Measurements from ENCODE around the genes LSP1 and CD81.

- PRO-cap, 7 experiments: no peak in any of the 7 experiments
These were observed 7.6 kb upstream of the SYT8 start for GRCh38 chr11:1827012-1827714.

DNA sequence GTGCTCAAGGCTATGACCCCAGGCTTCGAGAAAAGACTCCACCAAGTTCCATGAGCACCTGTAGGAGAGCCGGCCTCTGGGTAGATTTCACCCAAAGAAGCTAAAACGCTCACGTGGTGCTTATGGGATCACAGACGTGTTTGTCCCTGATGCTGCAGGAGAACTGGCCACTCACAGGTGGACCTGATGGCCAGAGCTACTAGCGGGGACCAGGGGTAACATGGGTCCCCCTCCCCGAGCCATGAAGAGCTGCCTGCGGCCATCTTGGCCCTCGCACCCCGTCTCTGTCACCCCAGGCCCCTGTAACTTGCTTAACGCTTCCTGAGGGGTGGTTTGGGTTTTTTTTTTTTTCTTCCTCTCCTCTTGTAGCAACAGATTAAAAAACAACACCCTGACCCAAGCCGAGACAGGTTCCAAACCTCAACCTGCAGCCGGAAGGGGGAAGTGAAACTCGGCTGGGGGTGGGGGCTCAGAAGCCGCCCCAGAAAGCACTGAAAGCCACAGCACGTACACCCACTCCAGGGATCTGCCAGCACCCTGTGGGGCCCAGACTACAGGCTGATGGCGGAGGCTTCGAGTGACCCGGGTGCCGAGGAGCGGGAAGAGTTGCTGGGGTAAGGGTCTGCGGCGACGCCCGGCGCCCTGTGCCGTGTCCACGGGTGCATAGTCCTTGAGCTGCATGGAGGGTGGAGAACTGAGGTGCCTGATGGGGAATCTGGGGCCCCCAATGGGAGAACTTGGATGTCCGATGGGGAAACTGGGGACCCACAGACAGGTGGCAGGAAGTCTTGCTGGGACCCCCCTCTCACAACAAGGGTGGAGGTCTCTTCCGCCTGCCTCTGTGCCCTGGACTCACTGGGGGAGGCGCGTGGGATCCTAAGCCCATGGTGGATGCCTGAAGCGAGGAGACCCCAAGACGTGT, at the start of gene LSP1:
Gene LSP1 (plus strand): TSS at position 501 of the 922 bp plus-strand sequence.
- PRO-cap, 7 experiments: peak in 7 of 7 experiments; most common plus-strand start position 549 of the sequence (in 7); most common minus-strand start position 286 of the sequence (in 7)

GRCh38 chr11:1864578-1865303, 11.9 kb downstream of the LSP1 start:
- PRO-cap, 7 experiments: no peak in any of the 7 experiments

DNA sequence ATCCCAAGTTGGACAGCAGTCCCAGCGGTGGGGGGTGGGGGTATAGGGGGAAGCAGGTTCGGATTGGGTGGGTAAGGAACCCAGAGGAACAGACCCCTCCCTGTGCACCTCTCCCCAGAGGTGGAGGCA, 18.9 kb downstream of the PRR33 start:
- PRO-cap, 7 experiments: no peak in any of the 7 experiments

- PRO-cap, 7 experiments: no peak in any of the 7 experiments
These were observed 1.9 kb upstream of the PRR33 start for GRCh38 chr11:1893290-1894208.

GRCh38 chr11:2109092-2109969, 29.9 kb downstream of the IGF2 start:
- PRO-cap, 7 experiments: no peak in any of the 7 experiments

- PRO-cap, 7 experiments: no peak in any of the 7 experiments
These were observed 8.1 kb downstream of the IGF2 start for GRCh38 chr11:2131106-2131515.

DNA sequence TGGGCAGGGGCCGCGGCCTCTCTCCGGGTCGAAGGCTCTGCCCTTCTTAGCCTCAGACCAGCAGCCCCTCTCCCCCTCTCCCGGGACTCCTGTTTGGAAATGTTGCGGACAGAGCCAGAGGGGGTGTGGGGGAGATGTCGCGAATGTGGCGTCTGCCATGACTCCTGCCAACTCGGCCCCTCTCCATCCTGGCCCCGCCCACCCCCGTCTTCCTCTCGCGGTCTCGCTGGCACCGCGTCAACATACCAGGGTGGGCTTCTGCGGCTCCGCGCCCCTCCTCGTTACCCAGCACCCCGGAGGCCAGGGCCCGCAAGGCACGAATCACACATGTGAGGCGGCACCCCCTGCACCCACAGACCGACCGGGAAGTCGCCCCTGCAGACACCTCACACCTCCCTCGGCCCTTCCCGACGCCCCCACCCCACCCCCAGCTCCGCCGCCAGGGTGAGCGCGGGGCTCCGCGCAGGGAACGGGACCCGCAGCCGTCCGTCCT, 1.6 kb downstream of the IGF2 start:
- PRO-cap, 7 experiments: no peak in any of the 7 experiments

- PRO-cap, 7 experiments: no peak in any of the 7 experiments
These were observed 375 bp upstream of the INS start for GRCh38 chr11:2161361-2161807.

DNA sequence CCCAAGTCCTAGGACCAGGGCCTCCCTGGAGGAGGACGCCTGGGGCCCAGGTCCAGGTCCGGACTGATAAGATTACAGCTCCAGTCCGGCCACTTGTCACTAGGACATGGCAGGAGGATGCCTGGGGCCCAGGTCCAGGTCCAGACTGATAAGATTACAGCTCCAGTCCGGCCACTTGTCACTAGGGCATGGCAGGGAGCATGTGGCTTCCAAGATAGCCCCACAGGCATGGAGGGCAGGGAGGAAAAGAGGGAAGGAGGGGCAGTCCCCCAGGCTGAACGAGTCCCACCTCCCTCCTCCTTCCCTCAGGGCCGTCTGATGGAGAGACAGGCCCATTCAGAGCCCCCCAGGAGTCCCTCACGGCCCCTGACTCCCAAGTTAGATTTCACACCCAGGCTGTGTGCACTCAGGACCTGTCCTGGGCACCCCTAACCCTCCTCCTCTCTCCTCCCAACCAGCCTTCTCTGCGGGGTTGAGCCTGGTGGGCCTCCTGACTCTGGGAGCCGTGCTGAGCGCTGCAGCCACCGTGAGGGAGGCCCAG, 1.9 kb downstream of the TSPAN32 start:
- PRO-cap, 7 experiments: no peak in any of the 7 experiments

DNA sequence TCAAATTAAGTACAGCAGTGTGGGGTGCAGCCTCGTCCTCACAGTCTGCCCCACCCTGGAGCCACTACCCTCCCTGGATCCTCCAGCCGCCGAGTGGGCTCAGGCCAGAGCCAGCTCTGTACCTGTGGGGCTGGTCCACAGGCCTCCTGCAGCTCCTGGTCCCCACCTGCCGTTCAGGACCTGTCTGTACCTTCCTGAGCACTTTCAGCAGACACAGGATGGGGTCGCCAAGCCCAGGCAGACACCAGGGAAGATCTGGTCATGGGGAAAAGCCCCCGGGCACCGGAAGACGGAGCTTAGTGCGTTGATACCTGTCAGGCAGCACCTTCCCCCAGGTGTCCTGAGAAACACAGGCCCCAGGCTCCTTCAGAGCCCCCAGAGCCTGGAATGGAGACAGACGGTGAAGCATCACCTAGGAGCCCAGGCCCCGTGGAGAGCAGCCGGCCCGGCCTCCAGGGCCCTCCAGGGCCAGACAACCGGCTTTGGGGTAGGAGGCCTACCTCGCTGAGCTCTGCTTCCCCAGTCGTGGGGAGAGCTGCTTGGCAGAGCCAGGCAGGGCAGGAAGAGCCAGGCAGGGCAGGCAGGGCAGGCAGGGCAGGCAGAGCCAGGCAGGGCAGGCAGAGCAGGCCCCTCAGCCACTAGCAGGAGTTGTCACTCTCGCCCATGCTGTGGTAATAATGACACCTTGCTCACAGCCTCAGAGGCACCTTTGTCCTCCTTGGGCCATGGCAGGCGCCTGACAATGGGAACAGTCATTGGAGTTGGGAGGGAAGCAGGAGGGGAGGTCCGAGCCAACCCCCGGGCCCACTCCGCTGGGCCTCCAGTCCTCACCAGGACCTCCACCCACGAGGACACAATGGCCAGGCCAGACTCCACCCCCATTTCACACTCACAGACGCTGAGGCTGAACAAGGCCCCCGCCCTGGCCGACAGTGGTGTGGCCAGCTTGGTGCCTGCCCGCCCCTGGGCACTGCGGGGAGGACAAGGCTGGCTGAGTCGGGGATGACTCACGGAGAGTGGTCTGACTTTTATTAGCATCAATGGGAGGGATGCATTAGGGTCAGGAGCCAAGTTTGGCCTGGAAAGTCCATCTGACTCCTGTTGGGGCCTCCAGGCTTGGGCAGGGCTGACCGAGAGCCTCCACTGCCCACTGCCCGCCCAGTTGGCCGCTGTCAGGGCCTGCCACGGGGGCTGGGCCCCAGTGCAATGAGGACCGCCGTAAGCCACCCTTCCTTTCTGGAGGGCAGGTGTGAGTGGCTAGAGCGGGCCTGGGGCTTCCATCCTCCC, 10.1 kb downstream of the TSPAN32 start:
- PRO-cap, 7 experiments: no peak in any of the 7 experiments

DNA sequence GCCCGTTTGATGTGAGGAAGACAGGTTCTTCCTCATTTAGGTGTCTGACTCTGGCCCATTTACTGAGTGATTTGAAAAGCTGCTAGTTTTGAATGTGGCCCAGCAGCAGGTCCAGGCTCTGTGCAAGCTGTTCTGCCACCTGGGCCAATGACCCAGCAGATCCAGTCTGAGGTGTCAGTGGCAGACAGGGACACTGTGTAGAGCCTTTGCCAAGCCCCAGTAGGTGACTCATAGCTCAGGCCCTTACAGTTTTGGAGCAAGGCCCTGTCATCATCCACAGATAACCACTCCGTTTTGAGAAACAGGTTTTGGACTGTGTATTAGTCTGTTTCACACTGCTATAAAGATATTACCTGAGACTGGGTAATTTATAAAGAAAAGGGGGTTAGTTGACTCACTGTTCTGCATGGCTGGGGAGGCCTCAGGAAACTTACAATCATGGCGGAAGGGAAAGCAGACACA, 23.9 kb downstream of the TSPAN32 start:
- PRO-cap, 7 experiments: no peak in any of the 7 experiments

DNA sequence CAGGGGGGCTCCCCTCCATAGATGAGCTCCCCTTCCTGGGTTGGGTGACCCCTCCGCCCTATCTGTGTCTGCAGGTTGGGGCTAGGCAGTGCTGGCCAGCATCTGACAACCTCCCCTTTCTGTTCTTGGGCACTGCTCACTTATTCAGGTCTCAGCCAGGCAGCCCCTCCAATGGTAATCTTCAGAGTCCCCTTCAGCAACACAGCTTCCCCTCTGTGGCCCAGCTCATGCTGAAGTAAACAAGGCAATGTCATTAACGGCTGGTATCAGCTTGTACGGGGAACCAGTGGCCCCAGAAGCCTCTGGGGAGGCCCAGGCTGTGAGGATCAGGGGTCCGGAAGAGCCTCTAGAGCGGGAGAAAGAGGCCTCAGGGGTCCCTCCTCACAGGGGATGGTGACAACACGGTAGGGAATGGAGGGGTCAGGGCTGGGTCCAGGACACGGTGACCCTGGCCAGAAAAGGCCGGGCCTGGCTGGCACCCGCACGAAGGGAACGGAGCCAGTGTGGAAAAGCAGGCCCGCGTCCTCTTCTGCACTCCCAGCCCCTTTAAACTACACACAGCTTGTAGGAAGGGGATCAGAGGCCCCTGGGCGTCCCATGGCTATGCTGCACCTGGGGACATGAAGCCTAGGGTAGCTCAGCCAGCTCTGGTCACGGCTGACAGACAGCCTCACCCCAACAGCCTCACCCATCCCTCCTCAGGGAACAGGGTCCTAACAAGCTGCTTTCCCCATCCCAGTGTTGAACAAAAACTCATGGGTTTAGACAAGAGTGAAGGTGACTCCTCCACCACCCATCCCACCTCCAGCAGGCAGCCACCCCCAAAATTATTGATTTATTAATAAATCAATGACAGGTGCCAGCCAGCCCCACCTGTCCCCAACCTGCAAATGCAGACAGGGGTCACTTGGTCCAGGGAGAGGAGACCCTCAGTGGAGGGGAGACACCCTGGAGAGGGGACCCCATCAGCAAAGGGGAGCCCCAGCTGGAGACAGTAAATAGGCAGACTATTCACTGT, 9.3 kb upstream of the CD81 start:
- PRO-cap, 7 experiments: no peak in any of the 7 experiments

DNA sequence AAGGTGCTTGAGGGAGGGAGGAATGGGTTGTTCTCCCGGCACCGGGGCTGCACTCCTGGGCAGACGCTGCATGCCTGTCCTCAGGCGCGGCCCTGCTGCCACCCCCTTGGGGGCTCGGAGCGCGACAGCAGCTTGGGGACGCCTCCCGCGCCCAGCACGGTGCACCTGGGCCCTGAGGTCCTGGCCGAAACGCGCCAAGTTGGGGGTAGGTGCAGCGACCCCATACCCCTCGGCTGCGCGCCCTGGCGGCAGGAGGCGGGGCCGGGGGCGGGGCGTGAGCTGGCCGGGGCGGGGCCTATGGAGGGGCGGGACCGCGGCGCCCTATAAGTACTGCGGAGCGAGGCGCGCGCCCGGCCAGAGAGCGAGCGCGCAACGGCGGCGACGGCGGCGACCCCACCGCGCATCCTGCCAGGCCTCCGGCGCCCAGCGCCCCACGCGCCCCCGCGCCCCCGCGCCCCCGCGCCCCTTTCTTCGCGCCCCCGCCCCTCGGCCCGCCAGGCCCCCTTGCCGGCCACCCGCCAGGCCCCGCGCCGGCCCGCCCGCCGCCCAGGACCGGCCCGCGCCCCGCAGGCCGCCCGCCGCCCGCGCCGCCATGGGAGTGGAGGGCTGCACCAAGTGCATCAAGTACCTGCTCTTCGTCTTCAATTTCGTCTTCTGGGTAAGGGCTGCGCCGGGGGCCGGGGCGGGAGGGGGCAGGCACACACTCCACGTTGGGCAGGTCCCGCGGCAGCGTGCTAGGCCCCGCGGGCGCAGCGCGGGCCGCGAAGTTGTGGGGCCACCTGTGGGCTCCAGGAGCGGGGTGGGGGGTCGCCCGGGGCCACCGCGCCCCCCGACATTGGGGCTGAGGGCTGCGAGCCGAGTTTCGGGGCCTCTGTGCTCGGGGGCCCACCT, at the start of gene CD81:
Gene CD81 (plus strand): TSS at position 353 of the 891 bp plus-strand sequence.
- PRO-cap, 7 experiments: peak in 7 of 7 experiments; most common plus-strand start position 353 of the sequence (in 6); most common minus-strand start position 600 of the sequence (in 1)

- PRO-cap, 7 experiments: peak in 7 of 7 experiments; most common plus-strand start chr11:2378103 (in 3); most common minus-strand start chr11:2377997 (in 7)
These were observed 773 bp downstream of the CD81 start for GRCh38 chr11:2377849-2378317.

DNA sequence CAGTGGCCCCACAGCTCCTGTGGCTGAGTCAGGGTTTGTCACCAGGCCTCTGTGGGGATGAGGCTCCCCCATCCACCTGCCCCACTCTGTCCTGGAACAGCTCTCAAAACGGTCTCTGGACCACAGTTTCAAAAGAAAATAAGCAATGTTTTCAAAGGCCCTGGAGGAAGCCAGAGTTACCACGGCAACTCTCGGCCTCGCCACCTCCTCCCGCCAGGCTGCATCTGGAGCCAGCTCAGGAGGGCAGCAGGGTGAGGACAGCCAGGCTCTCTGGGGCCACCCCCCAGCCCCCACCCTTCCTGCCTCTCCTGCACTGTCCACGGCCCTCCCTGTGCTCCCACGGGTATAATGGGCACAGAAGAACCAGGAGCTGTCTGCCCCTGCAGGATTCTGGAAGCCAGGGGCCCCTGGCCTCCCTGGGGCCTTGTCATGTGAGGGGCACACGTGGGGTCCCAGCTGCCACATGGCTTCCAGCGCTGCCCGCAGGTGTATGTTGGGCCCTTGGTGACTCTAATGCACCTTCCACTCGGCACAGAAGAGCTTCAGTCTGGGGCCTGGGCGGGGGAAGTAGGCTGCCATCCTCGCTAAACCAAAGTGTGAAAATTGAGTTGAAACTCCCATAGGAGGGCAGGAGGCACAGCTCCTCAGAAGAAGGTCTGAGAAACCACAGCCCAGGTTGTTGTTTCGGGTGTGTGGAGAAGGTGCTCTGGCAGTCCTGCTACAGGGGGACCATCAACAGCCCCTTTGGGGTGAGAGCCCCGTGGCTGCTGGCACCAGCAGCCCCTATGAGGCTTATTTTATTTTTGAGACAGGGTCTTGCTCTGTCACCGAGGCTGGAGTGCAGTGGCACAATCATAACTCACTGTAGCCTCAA, 10.4 kb downstream of the CD81 start:
- PRO-cap, 7 experiments: peak in 2 of 7 experiments; most common plus-strand start position 685 of the sequence (in 2); most common minus-strand start position 515 of the sequence (in 2)

- PRO-cap, 7 experiments: peak in 1 of 7 experiments; most common plus-strand start chr11:2397043 (in 1)
These were observed 3.7 kb upstream of the TSSC4 start for GRCh38 chr11:2396521-2397622.

DNA sequence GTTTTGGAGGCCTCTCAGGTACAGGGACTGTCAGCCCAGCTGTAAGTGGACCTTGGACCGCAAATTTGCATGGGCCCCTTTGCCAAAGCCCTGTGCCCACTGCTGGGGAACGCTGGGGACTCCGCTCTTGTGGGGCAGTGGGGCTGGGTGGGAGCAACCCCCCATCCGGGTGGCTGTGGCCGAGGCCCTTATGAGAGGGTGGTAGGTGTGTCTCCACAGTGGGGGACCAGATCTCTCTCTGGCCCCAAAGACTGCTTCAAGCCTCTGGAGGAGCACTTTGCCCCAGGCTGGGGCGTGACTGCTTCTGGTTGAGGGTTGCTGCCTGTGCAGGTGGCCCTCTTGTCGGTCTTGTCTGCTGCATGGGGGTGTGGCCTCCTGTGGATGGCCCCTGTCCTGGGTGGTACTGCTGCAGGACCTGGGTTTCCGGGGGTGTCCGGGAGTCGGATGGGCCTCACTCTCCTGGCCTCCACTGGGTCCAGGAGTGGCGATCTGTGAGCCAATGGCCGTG, 15.8 kb downstream of the KCNQ1 start:
- PRO-cap, 7 experiments: no peak in any of the 7 experiments

DNA sequence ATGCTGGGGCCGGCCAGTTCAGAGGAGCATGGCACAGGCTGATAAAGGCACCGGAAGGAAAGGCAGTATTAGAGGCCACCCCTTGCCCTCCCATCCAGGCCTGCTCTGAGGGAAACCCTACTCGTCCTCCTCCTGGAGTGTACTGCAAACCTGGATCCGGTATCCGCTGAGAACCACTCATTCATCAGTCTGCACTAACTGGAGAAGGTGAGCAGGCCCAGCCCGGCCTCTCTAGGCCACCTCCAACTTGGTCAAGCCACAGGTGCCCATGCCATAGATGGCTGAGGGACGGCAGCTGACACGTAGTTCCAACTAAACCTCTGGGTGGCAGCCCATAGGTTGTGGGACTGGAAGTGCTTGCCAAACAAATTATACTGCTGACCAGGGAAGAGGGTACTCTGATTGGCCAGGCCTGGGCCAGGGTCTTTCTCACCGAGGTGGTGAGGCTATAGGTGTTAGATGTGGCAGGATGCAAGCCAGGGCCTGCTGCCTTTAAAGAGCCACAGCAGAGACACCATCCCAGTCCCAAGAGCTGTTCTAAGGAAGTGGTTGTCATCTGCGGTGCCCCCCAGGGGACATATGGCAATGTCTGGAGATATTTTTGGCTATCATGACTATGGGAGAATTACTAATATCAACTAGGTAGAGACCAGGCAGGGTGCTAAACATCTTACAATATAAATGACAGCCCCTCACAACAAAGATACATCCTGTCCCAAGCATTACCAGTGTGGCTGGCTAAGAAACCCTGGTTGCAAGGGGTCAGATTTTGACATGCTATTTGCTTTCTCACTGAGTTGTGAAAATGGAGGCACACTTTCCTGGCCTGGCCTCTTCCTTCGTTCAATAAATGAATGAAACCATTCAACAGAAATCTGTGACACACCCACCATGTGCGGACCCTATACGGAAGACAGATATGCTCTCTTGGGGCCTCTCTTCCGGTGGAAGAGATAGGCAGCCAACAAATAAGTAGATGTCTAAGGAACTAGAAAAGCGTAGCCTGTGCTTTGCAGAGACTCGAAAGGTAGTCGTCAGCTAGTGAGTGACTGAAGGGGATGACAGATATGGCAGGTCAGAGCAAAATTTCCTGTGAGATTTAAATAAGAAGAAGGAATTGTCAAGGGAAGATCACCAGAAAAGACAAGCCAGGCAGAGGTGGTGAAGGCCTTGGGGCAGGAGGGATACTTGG, 191.4 kb downstream of the CDKN1C start:
- PRO-cap, 7 experiments: no peak in any of the 7 experiments

GRCh38 chr11:2804869-2805457, 80.6 kb downstream of the CDKN1C start:
- PRO-cap, 7 experiments: no peak in any of the 7 experiments

Data from T-cell (primary cell).